ENCODE data around the gene RAB9A.

DNA sequence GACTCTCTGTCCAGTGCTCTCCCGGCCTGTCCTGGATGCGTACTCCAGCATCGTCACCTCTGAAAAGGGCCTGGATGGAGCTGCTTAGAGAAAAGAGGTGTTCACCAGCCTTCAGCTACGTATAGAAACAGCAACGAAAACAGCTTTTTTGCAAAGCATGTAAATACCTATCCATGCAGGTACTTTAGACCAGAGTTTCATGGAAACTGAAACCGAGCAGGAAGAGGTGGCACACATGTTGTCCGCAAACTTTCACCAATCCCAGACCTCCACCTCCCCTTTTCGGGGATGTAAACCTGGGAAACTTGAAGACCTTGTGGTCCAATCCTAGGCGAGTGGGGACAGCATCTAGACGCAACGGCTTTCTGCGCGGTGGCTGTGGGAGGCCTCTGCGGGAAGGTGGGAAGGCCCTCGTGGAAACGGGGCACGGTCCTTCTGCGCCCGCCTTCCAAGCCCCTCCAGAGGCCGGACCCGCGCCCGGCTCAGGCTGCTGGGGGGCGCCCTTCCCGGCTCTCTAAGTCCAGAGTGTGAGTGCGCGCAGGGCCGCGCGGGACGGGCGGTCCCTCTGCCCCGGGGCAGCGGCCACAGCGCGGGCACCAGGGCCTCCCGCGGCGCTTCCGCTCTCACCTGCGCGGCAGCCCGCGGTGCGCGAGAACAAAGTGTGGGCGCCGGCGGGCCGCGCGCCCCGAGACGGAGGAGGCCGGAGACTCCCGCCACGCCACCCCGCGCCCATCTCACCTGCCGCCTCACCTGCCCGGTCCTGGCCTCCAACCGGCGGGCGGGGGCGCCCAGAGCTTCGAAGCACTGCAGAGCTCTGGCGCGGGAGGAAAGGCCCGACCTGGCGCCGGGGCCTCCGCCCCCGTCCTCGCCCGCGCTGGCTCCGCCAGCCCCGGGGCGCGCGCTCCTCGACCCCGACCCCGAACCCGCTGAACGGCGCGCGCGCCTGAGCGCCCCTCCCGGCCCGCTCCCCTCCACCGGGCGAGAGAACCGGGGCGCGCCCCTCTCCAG, 751 bp upstream of the SHROOM2 start:
- RRBS, result 3% methylated on average over 56 of the region's 98 CpGs

DNA sequence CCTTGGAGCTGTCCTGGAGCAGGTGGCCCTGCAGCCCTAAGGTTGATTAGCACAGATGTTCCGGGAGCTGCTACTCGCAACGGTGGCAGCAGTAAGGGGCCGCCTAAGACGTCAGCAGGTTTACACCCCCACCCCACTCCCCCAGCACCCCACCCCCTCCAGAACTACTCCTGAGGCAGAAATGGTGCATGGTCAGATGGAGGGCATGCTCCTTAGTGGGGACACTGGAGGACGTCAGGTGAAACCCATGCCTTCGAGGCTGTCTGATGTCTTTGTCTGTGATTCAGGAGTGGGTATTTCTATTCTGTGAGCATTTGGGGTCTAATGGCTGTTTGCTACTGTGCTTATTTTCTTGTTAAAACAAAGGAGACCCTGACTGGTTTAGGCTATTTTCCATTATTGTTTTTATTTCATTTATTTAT, 88.5 kb upstream of the CLDN34 start:
- RRBS, result no CpG with 5 or more reads among the region's 7 CpGs

DNA sequence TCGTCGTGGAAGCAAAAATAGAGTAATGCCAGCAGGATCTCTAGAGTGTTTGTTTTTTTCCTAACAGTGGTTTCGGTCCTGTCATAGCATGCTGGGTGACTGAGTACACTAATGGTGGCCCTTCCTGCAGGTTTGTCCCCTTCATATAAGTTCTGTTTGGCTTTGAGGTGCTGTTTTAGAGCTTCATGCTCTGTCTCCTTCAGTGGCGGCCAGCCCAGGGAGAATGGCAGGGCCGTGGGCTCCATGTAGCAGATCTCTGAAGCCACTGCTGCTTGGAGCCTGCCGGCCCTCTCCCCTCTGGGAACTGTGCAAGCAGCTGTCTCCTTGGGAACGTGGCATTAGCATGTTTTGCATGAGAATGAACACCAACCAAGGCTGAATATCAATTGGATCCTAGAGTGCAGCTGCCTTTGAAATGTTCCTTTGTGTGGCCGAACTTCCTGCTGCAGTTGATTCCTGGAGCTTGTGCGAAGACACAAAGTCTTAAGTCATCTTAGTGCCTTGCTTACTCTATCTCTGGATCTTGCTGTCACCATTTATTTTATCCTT, 39.1 kb upstream of the CLDN34 start:
- RRBS, result no CpG with 5 or more reads among the region's 9 CpGs

DNA sequence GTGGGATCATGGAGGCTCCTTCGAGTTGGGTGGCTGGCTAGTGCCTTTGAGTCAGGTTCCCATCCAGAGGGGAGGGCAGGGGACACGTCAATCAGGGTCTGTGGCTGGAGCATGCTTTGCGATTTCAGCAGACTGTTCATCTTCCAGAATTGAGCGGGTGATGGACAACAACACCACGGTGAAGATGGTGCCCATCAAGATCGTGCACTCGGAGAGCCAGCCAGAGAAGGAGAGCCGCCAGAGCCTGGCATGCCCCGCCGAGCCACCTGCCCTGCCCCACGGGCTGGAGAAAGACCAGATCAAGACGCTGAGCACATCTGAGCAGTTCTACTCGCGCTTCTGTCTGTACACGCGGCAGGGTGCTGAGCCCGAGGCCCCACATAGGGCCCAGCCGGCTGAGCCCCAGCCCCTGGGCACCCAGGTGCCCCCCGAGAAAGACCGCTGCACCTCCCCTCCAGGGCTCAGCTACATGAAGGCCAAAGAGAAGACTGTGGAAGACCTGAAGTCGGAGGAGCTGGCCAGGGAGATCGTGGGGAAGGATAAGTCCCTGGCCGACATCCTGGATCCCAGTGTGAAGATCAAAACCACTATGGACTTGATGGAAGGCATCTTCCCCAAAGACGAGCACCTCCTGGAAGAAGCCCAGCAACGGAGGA, 30.0 kb upstream of the CLDN34 start:
- RRBS, result no CpG with 5 or more reads among the region's 25 CpGs

- RRBS, result no CpG with 5 or more reads among the region's 11 CpGs
Observed at GRCh38 chrX:10045198-10045930, 78.2 kb downstream of the CLDN34 start.

- RRBS, result no CpG with 5 or more reads among the region's 5 CpGs
Observed at GRCh38 chrX:10611596-10612161, 8.7 kb downstream of the MID1 start.

DNA sequence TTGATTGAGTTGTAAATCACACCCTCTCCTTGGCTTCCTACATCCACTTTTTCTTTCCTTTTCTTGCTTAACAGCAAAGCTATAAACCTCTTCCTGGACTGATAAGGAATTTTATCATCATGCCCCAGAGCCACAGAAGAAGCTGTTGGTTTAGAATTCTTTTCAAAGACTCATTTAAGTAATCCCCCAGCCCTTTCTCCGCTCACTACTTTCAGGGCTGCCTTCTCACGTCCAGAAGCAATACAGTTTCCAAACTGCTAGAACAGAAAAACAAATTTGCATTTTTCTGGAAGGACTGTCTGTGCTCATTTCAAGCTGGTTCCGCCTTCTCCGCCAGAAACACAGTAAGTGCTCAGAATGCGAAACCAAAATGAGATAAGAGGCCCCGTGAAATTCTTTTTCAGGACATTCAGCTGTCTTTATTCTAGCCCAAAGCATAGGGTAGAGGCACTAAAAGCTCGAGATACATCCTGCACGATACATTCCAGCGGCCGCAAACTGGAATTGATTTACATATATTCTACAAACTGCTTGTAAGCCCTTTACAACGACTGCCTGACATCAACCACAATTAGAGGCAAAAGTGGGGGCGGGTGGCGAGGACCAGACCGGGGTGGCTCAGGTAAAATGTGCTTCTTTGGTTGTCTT, 764 bp downstream of the MID1 start:
- RRBS, result no CpG with 5 or more reads among the region's 14 CpGs

DNA sequence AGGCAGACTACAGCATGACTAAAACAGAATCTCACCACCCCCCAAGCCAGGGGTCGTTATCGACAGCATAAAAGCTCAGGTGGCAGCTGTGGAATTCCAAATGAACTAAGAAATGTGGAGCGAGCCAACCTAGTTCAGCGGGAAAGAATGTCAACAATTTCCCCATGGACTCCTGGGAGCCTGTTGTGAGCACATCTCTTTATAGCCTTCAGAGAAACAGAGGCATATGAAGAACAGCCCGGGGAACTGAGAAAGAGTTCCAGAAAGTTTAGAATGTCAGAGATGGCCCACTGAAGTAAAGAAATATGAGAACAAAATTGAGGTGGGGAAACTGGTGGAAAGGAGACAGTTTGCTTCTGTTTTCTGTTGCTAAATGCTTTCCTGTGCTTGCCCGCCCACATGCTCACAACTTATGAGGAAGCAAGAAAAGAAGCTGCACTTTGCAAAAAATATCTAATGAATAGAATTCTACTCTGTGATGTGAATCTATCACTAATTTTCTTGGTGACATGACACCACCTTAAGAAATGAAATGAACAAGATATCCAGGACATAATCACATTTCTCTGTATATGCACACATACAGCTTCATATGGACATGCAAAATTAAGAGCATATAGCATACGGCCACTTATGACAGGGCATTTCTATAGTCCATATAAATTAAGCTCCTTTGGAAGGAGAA, 135.3 kb upstream of the MID1 start:
- RRBS, result no CpG with 5 or more reads among the region's 7 CpGs

- RRBS, result no CpG with 5 or more reads among the region's 7 CpGs
Observed at GRCh38 chrX:11135122-11135838, 24.1 kb downstream of the HCCS start.

DNA sequence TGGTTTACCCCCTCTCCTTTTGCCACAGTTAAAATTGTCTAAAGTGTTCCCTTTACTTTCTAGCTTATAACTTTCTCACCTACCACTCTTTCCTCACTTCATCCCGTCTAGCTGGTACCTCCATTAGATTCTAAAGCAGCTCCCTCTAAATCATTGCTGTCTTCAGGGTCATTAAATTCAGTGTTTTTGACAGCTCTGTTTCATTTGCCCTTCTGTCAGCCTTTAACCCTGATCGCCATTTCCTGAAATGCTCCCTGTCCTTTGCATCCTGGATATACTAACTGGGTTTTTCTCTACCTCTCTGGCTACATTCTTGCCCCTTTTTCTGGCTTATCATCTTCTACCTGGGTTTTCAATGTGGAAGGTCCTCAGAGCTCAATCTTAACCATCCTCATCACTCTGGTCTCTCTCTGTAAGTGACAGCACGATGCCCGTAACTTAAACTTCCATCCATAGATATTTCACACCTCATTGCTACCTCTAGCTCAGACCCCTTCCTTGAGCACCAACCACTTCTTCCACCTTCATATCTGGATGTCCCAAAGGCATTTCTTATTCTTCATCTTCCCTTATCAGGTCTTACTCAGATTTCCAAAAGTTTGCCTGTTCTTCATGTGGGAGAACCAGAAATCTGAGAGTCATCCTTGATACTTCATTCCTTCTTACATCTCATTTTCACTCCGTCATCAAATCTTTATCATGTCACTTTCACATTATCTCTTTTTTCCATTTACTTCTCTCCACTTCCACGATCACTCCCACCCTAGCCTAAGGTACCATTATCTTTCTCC, 80.7 kb downstream of the HCCS start:
- RRBS, result no CpG with 5 or more reads among the region's 6 CpGs

GRCh38 chrX:12946671-12947120, 28.2 kb upstream of the TMSB4X start:
- RRBS, result no CpG with 5 or more reads among the region's 4 CpGs

- RRBS, result no CpG with 5 or more reads among the region's 14 CpGs
Observed at GRCh38 chrX:12971324-12972235, 3.3 kb upstream of the TMSB4X start.

DNA sequence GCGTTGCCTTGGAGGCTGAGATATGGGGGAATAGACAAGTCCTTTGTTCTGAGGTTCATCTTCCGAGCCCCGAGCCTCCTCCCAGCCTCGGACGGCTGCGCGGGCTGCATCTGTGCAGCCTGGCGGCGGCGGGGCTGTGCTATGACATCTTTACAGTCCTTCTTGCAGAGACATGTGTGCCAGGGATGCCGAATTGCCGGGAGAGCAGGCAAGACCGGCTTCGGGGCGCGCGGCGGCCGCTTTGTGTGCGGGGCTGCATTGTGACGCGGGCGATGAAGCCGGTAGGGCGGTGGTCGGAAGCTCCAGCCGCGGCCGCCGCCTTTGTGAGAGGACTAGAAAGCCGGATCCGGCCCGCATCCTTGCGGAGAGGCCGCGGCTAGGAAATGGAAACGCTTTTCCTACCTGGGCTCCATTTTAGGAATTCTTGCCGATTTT, 558 bp downstream of the TMSB4X start:
- RRBS, result 1% methylated on average over 19 of the region's 38 CpGs

DNA sequence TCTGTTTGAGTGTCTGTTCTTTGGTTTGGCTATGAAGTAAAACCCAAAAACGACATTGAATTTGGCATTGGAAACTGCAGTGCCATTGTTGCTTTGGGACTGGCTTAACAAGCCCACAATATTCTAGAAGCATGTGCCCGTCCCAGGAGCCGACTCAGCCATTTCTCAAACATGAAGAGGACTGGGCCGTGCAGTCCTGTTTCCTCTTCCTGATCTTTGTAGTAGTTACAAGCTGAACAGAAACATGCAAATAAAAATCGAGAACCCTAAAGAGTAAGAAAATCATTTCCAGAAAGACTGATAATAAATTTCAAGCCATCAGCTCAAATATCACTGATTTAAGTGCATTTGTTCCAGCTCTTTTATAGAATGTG, 25.6 kb downstream of the TMSB4X start:
- RRBS, result no CpG with 5 or more reads among the region's 5 CpGs

GRCh38 chrX:13081470-13082163, 37.2 kb upstream of the FAM9C start:
- RRBS, result no CpG with 5 or more reads among the region's 6 CpGs

DNA sequence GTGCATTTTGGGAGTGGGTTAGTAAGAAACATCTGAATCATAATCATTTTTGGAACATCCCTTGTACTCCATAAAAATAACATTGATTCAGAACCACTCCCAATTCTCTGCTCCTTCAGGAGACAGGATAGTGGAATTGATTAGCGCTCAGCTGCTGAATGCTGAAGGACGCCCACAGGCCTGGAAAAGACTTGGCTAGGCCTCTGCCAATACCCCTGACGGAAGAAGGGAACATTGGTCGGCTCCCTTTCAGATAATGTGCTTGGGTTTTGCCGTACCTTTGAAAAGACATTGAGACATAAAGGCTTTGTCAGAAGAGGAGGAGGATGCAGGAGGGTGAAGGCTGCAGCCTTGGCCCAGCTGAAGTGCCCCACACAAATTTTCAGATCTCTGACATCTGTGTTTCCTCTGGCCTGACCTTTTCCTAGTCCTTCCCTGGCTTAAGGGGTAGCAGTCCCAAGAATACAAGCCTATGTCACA, 80.5 kb upstream of the FAM9C start:
- RRBS, result no CpG with 5 or more reads among the region's 5 CpGs

DNA sequence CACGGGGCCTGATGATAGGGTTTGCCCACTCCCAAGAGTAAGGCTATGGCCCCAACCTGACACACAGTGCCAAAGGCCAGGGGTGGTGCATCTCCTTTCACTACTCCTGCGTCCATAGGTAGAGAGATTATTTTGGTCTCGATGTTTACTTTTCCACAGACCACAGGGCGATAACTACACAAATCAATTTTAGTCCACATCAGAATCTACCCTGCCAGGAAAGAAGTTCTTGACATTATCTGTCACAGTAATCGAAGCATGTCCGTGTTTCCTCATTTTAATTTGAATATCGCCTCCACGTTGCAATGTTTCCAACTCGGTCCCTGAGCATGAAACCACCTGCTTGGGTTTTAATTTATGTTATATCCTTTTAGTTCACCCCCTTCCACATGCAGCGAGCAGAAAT, 100.0 kb upstream of the ATXN3L start:
- RRBS, result no CpG with 5 or more reads among the region's 10 CpGs

- RRBS, result no CpG with 5 or more reads among the region's 7 CpGs
Observed at GRCh38 chrX:13652299-13652711, 636 bp upstream of the TCEANC start.

DNA sequence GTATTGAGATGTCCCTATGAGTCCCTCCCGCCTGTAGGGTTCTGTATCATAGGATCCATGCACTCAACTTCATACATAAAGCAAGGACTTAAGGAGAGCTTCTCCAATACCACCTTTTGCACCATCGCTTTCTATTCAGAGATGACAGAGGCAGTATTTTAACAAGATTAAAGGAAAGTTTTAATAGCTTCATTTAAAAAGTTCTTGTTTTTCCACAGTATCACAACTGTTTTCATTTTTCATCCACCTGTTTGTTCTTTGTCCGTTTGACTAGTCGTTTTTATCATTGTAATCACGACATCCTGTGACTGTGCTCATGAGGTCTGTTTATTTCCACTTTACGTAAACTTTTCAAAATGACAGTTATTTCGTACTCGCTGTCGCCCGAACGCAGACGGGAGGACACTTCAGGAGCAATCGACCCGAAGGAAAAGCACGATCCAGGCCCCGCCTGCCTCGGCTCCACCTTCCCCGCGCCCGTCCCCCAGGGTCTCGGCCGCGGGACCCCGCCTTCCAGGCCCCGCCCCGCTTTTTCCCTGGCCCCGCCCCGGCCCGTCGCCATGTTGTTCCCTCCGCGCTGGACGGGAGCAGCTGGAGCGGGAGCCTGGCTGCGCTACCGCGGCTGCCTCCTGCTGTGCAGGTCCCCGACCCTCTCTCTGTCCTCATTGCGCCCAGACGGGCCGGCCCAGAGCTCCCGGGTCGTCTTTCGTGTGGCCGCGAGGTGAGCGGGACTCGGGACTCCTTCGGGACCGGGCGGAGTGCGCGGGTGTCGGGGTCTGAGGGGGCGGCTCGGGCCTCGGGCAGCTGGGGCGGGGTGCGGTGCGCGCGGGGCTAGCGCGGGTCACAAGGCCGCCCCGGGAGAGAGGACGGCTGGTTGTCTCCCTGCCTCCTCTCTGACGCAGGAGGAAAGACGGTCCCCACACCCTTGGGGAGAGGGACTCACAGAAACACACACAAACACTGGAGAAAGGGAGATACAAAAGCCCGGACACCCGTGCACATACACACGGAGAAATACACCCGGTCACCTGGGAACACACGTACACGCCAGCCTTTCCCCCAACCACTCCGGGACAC, at the start of gene RAB9A:
Gene RAB9A (plus strand): TSS at position 561 of the 1,077 bp plus-strand sequence.
- RRBS, result 3% methylated on average over 23 of the region's 76 CpGs

GRCh38 chrX:13937984-13939044, 91.4 kb downstream of the GEMIN8 start:
- RRBS, result 1% methylated on average over 76 of the region's 114 CpGs

All from brain (tissue), 1 donor.